ENCODE measurements around the gene HSP90AA1.

- CAGE, long polyA plus RNA, result no peak
- RRBS, result no CpG with 5 or more reads among the region's 3 CpGs
Observed at GRCh38 chr14:101762648-101763106, 1.2 kb downstream of the PPP2R5C start.

GRCh38 chr14:101878286-101878791 lies 86.0 kb upstream of the DYNC1H1 start:
- CAGE, long polyA plus RNA, result no peak
- RRBS, result no CpG with 5 or more reads among the region's 9 CpGs

DNA sequence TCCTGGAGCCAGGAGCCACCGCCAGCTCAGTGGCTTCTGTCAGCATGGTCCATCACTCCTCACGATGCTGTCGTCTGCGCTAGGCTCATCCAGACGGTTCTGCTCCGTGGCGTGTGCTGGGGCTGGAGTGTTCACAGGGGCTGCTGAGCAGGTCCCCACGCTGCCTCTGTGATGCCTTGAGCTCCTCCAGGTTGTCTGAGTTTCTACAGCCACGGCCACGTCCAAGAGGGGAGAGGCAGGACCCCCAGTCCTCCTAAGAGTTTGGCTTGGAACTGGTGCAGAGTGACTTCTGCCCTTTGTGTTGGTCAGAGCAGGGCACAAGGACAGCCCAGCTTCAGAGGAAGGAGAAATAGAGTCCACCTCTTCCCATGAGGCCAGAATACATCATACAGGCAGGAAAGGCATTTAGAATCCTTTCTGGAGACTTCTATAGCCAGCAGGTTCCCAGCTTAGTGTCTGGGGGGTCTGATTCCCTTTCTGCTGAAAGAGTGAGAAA lies 76.9 kb upstream of the DYNC1H1 start:
- CAGE, long polyA plus RNA, result no peak
- RRBS, result no CpG with 5 or more reads among the region's 10 CpGs

- CAGE, long polyA plus RNA, result no peak
- RRBS, result no CpG with 5 or more reads among the region's 28 CpGs
Observed at GRCh38 chr14:101925224-101925654, 39.1 kb upstream of the DYNC1H1 start.

DNA sequence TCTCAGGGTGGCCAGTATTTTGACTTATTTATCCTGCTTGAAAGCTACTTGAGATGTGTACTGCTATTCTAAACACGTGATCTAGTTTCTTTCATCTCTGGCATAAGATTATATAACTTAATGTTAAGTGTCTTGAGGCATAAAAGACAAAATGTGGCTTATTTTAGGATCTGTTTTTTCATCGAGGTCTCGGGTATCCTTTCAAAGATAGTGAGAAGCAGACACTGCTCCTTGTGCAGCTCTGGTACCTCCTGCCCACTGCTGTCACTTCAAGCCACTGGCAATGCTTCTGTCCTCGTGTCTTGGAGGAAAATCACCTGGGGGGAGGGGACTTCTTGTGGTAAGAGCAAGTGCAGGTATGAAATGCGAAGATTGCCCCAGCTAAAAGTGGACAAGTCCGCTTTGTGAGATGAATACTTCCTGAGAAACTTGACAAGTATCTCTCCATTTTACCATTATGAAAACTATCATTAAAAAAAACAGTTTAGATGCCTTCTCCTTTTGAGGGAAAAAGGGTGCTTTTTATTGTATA lies 37.8 kb upstream of the DYNC1H1 start:
- CAGE, long polyA plus RNA, result no peak
- RRBS, result no CpG with 5 or more reads among the region's 6 CpGs

- CAGE, long polyA plus RNA, result no peak
- RRBS, result no CpG with 5 or more reads among the region's 8 CpGs
Observed at GRCh38 chr14:101962254-101962892, 2.0 kb upstream of the DYNC1H1 start.

- CAGE, long polyA plus RNA, result no peak
- RRBS, result no CpG with 5 or more reads among the region's 13 CpGs
Observed at GRCh38 chr14:102063050-102063507, 23.8 kb downstream of the HSP90AA1 start.

GRCh38 chr14:102086924-102087187 lies at the start of gene HSP90AA1:
TSS of gene HSP90AA1 (minus strand) at chr14:102087044.
- CAGE, long polyA plus RNA, result start-site peak on the minus strand at chr14:102087026-102087143, 3,517 and 2,634 reads in 2 replicates
- RRBS, result 1% methylated on average over 15 of the region's 32 CpGs

GRCh38 chr14:102191004-102191582 lies 51.4 kb downstream of the WDR20 start:
- CAGE, long polyA plus RNA, result no peak
- RRBS, result no CpG with 5 or more reads among the region's 4 CpGs

- CAGE, long polyA plus RNA, result no peak
- RRBS, result no CpG with 5 or more reads among the region's 6 CpGs
Observed at GRCh38 chr14:102353128-102353525, 9.6 kb downstream of the CINP start.

GRCh38 chr14:102474931-102475446 lies 34.6 kb downstream of the ANKRD9 start:
- CAGE, long polyA plus RNA, result no peak
- RRBS, result no CpG with 5 or more reads among the region's 6 CpGs

DNA sequence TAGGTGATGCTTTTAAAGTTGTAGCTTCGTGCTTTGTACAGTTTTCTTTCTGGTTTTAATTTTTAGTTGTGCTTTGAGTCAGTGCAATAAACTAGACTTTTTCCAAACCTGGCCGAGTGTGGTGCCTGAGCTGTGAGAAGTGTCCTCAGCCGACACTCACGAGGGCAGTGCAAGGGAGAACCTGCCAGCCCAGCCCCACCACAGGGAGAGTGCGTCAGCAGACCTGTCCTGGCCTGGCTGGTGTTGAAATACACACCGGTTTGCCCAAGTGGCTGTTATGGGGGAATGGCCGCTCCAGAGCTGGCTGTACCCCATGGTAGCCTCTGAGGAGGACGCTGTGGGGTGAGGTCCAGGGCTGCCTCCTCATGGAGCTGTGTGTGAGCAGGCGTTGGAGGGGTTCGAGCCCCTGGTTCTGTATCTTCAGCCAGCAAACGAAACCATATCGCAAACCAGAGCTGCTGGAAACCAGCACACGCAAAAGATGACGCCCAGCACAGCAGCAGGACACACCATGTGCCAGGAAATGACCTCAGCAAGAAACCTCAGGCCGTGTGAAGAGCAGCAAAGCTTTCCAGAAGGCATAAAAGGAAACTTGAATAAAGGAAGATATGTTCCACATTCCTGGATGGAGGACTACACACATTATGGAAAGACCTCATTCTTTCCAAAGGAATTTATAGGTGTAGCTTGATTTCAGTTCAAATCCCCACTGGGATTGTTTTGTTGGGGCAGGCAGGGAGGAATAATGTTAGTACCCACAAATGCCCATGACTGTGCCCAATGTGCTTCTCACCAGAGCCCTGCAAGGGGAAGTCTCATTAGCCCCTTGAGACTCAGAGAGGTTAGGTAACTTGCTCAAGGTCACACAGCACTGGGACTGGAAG lies 9.3 kb downstream of the ANKRD9 start:
- CAGE, long polyA plus RNA, result no peak
- RRBS, result no CpG with 5 or more reads among the region's 15 CpGs

DNA sequence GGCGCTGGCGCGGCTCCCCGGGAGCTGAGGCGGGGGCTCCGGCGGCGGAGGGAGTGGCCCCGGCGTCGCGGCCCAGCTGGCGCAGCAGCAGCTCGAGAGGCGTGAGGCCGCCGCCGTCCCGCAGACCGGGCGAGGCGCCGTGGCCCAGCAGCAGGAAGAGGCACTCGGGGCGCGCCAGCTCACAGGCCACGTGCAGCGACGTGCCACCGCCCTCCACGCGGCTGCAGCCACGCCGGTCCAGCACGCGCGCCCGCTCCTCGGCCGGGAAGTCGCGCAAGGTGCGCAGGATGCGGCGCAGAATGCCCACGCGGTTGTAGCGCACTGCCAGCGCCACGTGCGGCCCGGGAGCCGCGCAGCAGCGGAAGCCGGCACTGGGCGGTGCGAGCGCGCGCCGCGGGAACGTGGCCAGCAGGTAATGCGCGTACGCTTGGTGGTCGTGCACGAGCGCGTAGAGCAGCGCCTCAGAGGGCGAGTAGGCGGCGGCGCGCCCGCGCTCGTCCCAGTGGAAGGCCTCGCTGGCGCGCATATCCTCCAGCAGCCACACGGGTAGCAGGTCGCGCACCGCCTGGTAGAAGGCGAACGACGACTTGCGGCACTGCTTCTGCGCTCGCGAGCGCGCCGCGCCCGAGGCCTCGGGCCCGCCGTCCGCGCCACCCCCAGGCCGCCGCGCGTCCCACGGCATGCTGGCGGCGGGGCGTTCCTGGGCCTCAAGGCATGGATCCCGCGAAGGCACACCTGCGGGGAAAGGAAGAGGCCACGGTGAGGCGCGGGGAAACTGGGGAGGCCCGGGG lies 2.2 kb downstream of the ANKRD9 start:
- CAGE, long polyA plus RNA, result no peak
- RRBS, result 92% methylated on average over 37 of the region's 119 CpGs

GRCh38 chr14:102510754-102511165 lies 1.2 kb upstream of the ANKRD9 start:
- CAGE, long polyA plus RNA, result no peak
- RRBS, result no CpG with 5 or more reads among the region's 10 CpGs

DNA sequence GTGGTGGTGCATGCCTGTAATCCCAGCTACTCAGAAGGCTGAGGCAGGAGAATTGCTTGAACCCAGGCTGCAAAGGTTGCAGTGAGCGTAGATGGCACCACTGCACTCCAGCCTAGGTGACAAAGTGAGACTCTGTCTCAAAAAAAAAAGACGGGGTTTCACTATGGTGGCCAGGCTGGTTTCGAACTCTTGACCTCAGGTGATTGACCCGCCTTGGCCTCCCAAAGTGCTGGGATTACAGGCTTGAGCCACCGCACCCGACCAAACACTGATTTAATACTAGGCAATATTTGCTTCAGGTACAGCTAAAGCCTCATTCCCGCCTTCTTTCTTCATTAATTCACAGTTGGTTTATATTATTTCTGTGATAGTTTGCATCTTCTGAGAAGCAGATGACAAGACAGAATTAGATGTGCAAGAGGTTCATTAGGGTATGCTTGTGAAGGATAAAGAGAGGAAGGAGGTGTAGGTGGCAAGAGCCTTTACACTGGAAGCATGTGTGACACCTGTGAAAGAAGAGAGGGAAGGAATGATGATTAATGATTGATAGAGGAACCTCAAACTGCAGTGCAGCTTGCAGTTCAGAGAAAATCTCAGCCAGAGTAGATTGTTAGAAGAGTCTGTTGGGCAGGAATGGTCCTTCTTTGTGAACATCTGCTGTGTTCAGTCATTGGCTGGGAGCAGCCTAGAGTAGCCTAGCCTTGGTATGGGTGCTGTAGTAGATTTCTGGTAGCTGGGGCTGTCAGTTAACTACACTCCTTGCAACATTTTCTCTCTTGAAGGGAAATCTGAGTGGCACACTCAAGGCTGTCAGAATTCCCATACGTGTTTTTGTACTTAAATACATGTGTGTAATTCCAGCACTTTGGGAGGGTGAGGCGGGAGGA lies 8.8 kb downstream of the RCOR1 start:
- CAGE, long polyA plus RNA, result no peak
- RRBS, result no CpG with 5 or more reads among the region's 9 CpGs

- CAGE, long polyA plus RNA, result no peak
- RRBS, result no CpG with 5 or more reads among the region's 4 CpGs
Observed at GRCh38 chr14:102662944-102663525, 70.6 kb downstream of the RCOR1 start.

GRCh38 chr14:102778771-102778988 lies 1.4 kb downstream of the TRAF3 start:
- CAGE, long polyA plus RNA, result no peak
- RRBS, result no CpG with 5 or more reads among the region's 6 CpGs

DNA sequence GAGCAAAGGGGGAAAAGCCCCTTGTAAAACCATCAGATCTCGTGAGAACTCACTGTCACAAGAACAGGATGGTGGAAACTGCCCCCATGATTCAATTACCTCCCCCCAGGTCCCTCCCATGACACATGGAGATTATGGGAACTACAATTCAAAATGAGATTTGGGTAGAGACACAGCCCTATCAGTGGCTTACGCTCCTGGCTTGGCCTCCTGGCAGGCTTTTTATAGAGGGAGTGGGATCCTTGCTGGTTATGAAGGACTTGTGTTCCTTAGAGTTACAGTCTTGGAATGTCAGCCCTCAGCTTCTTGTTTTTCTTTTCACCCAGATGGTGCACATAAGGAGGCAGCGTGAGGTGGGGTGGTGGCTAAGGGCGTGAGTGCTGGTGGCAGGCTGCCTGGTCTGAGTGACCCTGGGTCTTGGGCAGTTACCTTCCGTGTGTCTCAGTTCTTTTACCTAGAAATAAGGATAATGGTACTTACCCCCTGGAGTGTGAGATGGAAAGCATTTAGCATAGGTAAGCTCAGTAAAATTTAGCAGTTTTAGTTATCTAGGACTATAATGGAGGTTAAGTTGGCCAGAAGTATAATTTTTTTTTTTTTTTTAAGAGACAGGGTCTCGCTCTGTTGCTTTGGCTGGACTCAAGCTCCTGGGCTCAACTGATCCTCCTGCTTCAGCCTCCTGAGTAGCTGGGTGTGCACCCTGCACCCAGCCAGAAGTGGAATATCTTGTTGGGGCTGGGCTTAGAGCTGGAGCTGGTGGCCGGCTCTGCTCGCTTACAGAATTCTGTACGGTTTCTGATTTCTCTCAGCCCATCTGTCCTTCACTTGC lies 26.0 kb downstream of the TRAF3 start:
- CAGE, long polyA plus RNA, result no peak
- RRBS, result no CpG with 5 or more reads among the region's 9 CpGs

DNA sequence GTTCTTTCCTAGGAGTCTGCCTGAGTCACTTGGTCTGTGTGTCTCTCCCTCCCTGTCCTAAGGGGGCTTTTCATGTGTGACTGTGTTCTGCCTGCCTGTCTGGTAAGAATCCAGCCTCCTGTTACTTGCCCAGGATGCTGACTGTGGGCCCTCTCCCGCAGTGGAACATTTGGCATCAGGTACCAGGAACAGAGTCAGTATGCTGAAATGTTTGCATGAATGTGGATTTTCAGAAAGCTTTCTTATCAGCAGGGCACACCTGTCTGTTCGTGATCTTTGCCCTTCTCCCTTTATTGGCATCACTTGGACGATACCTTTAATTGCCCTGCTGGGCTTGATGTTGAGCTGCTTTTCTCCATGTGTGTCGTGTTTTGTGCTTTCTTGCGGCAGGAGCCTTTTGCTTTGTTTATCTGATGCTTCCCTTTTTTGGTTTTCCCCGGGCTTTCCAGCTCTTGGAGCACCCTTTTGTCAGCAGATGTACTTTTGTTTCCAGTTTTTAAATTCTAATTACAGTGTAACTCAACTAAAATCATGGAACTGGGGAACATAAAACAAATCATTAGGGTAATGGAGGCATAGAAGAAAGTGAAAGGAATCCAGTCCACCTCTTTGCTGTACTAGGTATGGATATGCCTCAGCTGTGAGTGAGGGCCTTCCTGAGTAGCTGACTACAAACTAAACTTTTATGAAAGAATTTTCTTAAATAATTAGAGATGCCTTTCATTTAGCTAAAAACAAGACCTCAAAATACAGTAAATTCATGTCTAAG lies 72.5 kb downstream of the TRAF3 start:
- CAGE, long polyA plus RNA, result no peak
- RRBS, result no CpG with 5 or more reads among the region's 6 CpGs

- CAGE, long polyA plus RNA, result no peak
- RRBS, result no CpG with 5 or more reads among the region's 10 CpGs
Observed at GRCh38 chr14:102871552-102872503, 50.6 kb upstream of the AMN start.

All from osteoblast (primary cell).